ENCODE results near the genes CCDC33 and PTPN9.

DNA sequence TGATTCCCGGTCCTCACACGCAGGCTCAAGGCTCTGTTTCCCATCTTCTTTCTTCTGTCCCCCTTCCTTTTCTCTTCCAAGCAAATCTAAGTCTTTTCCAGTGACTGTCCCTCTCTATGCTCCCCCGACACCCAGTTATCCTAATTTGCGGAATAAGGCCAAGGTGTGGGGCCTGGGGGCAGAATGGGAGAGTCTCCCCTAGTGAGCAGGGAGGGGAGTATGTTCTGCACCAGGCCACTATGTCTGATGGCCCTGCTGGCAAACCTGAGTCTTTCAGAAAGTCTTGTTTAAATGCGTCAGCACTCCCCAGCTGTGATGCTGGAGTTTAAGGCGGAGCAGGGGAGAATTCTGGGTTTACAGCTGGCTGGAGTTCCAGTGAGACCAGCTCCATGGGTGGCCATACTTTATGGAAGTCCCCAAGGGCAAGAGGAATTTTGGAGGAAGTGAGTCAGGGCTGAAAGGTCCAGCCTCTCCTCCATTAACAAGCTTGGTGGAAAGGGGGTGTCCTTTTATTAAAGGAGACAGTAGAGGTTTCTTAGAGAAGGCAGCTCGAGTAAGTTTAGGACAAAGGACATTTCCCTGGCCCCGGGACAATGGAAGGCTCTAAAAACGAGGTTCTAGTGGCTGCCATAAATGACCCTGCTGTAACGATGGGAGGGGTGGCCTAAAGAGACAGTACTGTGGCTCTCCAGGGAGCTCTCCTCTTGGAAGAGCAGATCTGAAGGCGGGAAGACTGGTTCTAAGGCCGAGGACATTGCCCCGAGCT lies 41.9 kb downstream of the GOLGA6A start:
- PRO-cap, 6 experiments, result peak in 3 of 6 experiments; most common plus-strand start position 353 of the sequence (in 1); most common minus-strand start position 245 of the sequence (in 3)
- RAMPAGE, long total RNA, 2 experiments, result no peak in any of the 2 experiments
- RRBS, result no CpG with 5 or more reads among the region's 13 CpGs

GRCh38 chr15:74235869-74236458 lies at the start of gene CCDC33:
Gene CCDC33 (plus strand): TSS chr15:74236326.
- PRO-cap, 6 experiments, result no peak in any of the 6 experiments
- RAMPAGE, long total RNA, 2 experiments, result no peak in any of the 2 experiments
- RRBS, result no CpG with 5 or more reads among the region's 8 CpGs

DNA sequence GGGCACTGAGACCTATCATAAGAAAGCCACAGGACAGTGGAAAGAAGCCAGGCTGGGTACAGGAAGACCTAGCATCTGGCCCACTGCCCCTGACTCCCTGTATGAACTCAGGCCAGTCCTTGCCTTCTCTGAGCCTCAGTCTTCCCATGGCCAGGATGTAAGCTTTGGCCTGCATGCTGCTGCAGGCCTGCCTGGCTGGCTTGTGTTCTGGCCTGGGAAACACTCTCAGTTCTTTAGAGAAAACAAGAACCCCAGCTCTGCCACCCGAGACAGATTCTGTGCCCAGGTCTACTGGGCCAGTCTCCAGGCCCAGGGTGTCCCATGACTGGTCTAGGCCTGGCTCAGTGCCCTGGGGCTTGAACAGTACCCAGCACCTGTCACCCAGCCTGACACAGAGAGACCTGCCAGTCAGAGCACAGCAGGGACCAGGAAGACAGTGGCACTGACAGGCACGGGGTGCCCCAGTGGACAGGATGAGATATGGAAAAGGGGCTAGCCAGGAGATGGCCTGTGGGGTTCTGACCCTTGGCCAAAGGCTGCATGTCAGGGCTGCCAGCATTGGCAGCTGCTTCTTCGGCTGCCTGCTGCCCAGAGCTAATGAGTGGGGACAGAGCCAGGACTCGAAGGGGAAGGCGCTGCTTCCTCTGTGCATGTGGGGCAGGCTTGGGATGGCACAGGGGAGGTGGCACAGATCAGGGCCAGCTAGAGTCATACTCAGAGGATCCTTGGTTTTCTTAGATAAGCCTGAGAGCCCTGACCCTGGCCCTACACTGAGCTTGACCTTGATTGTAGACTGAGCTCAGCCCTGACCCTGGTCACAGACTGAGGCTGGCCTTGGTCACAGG lies 15.0 kb downstream of the CCDC33 start:
- PRO-cap, 6 experiments, result no peak in any of the 6 experiments
- RAMPAGE, long total RNA, 2 experiments, result no peak in any of the 2 experiments
- RRBS, result no CpG with 5 or more reads among the region's 5 CpGs

DNA sequence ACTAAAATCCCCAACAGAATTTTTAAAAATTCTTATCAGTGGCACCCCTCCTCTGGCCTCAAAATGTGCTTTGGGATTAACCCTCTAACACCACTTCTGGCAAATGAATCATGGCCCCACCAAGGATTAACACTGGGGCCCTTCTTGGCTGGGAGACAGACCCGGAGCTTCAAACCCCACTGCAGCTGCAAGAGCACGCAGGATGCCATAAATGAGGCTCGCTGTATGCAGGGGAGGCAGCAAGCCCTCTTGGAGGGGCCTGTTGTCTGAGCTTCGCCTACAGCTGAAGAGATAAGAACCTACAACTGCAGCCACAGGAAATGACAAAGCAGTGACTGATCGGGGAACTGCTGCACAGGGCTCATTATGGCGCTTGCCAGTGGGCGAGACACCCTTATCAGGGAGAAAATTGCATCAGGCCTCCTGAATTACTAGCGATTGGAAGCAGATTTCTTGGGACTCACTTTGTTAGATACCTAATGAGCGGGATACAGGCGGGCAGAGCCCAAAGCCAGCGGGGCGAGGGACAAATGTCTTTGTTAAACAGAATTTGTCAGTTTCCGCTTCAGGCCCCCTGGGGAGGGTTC lies 54.9 kb downstream of the CCDC33 start:
- PRO-cap, 6 experiments, result no peak in any of the 6 experiments
- RAMPAGE, long total RNA, 2 experiments, result no peak in any of the 2 experiments
- RRBS, result no CpG with 5 or more reads among the region's 13 CpGs

DNA sequence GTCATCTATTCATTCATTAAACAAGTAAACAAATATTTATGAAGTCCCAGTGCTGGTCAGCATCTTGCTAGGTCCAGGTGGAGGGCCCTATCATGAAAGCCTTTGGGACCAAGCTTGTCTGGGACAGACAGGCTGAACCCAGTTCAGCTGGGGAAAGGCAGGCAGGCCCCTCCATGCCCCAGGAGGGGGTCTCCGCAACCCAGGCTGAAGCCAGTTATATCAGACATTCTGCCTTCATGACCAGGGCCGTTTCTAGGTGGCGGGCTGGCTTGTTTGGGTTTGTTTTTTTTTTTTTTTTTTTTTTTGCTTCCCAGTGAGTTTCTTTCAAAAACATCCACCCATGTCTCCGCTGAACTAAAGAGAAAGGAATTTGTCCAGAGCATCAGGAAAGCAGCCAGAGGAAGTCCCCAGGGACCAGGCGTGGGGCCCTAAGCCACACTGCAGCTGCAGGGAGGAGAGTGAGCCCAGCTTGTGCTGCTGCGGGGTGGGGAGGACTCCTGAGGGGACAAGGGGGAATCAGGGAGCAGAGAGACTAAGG lies 49.8 kb downstream of the CYP11A1 start:
- PRO-cap, 6 experiments, result peak in 2 of 6 experiments; most common plus-strand start position 436 of the sequence (in 2); most common minus-strand start position 254 of the sequence (in 1)
- RAMPAGE, long total RNA, 2 experiments, result no peak in any of the 2 experiments
- RRBS, result no CpG with 5 or more reads among the region's 6 CpGs

GRCh38 chr15:74369522-74369864 lies 2.0 kb upstream of the CYP11A1 start:
- PRO-cap, 6 experiments, result no peak in any of the 6 experiments
- RAMPAGE, long total RNA, 2 experiments, result no peak in any of the 2 experiments
- RRBS, result no CpG with 5 or more reads among the region's 5 CpGs

- PRO-cap, 6 experiments, result no peak in any of the 6 experiments
- RAMPAGE, long total RNA, 2 experiments, result no peak in any of the 2 experiments
- RRBS, result no CpG with 5 or more reads among the region's 13 CpGs
Measured at GRCh38 chr15:74632159-74632859, 16.7 kb downstream of the CLK3 start.

DNA sequence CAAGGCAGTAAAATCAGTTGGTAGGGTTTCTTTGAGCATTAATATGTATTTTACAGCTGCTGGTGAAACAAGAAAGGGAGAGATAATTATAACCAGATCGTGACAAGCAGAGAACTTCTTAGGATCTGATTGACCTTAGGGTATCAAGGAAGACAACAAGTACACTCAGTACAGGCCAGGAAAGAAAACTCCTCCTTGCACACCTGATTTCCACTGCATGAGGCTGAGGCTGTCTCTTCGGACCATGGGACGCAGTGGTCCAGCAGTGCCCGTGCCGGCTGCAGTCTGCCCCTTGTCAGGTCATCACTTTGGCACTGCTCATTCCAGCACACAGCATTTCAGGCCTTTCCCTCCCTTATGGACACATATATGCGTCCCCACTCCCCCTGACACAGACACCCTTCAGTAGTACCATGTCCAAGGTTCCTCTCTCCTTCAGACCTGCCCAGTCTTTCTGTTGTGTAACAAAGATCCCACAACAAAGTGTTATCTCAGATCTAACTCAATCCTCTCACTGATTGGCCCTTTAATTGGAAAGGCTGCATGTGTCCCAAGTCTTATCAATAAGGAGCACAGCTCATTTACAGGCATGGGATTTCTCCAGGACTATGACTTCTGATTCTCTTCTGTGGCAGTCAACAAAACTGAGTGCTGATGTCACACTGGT lies 27.8 kb downstream of the CLK3 start:
- PRO-cap, 6 experiments, result no peak in any of the 6 experiments
- RAMPAGE, long total RNA, 2 experiments, result no peak in any of the 2 experiments
- RRBS, result no CpG with 5 or more reads among the region's 6 CpGs

DNA sequence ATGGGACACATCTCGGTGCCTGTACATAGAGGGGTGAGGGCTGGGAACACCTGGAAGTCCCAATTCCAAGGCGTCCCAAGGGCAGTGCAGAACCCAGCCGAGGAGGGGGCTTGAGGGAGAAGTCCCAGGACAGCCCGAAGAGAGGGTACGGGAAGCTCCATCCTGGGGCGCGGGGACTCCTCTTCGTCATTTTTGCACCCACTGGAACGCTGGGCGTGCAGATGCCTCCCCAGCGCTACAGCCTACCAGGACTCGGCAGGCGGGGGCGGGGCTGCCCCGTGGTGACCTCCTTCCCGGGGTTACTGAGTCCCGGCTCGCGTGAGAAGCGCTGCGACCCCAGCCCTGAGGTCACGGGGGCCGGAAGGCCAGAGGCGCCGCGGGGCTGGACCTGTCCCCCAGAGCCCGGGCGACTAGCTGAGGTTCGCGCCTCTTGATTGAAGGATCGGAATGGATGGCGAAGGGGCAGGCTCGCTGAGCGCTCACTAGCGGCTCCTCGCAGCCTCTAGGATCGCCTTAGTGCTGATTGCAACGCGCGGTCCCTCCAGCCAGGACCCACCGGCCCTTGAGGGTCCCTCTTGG lies 472 bp upstream of the CYP1A1 start:
- PRO-cap, 6 experiments, result peak in 2 of 6 experiments; most common plus-strand start position 302 of the sequence (in 1); most common minus-strand start position 203 of the sequence (in 1)
- RAMPAGE, long total RNA, 2 experiments, result no peak in any of the 2 experiments
- RRBS, result 2% methylated on average over 11 of the region's 41 CpGs

GRCh38 chr15:74812986-74813327 lies 322 bp downstream of the LMAN1L start:
- PRO-cap, 6 experiments, result no peak in any of the 6 experiments
- RAMPAGE, long total RNA, 2 experiments, result no peak in any of the 2 experiments
- RRBS, result no CpG with 5 or more reads among the region's 1 CpG

- PRO-cap, 6 experiments, result no peak in any of the 6 experiments
- RAMPAGE, long total RNA, 2 experiments, result no peak in any of the 2 experiments
- RRBS, result no CpG with 5 or more reads among the region's 8 CpGs
Measured at GRCh38 chr15:75051318-75051947, 28.0 kb downstream of the PPCDC start.

DNA sequence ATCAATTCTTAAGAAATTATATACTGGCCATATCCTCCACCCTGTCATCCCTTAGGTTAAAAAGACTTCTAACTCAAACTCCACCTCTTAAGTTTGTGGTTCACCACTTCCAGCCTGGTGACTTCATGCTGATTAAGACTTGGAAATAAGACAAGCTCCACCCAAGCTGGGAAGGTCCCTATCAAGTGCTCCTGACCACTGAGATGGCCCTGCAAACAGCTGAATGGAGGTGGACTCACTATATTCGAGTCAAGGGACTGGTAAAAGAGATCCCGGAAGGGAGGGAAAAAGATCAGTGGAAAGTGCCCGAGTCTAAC lies 43.7 kb downstream of the PPCDC start:
- PRO-cap, 6 experiments, result peak in 1 of 6 experiments; most common plus-strand start position 214 of the sequence (in 1); most common minus-strand start position 95 of the sequence (in 1)
- RAMPAGE, long total RNA, 2 experiments, result no peak in any of the 2 experiments
- RRBS, result no CpG with 5 or more reads among the region's 3 CpGs

GRCh38 chr15:75369100-75369317 lies 602 bp upstream of the MAN2C1 start:
- PRO-cap, 6 experiments, result no peak in any of the 6 experiments
- RAMPAGE, long total RNA, 2 experiments, result no peak in any of the 2 experiments
- RRBS, result no CpG with 5 or more reads among the region's 4 CpGs

DNA sequence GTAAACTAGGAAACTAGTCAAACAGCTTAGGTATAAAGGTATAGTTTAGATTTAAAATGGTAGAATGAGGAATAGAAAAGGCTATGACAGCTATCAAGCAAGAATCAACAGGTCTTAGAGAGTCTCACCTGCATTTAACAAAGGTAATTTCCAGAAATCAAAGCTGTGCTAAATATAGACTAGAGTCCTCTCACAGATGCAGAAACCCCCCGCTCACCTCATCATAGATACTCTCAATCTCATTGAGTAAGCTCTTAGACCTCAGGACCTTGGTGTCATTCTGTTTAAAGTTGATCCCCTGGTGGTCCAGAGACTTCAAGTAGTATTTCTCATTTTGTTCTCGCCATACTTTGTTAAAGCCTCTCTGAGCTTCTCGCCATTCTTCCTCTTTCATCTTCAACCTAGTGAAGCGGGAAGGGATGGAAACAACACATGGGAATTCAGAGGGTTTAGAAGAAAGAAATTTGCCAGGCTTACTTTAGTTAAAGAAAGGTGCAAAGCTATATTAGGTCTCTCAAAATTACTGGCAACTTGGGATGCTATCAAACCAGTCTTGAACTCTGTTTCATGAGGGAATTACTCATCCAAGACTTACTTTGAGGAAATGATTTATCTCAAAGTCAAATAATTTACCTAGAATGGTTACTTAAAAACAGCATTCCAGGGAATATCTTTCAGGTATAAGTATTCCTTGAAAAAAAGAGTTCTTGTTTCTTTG lies 26.2 kb upstream of the MAN2C1 start:
- PRO-cap, 6 experiments, result no peak in any of the 6 experiments
- RAMPAGE, long total RNA, 2 experiments, result no peak in any of the 2 experiments
- RRBS, result no CpG with 5 or more reads among the region's 4 CpGs

DNA sequence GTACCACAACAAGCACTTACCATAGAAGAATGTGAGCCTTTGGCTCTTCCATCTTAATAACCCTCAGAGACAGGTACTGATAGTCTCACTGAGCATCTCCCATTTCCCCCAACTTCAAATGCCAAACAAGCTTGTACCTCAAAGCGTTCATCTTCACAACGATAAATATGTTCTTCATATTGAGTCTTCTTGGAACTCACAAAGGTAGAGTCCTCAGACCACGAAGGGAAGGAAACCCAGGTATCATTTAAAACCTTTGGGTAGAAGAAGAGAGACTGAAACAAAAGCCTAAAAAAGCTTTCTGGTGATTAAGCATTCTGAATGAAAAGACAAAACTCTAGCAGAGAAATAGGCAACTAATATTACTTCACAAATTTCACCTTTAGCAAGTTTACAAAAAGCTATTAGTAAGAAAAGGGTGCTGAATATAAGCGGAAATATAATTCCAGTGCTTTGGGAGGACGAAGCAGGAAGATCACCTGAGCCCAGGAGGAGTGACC lies 31.5 kb upstream of the MAN2C1 start:
- PRO-cap, 6 experiments, result no peak in any of the 6 experiments
- RAMPAGE, long total RNA, 2 experiments, result no peak in any of the 2 experiments
- RRBS, result no CpG with 5 or more reads among the region's 5 CpGs

GRCh38 chr15:75450178-75450675 lies 1.3 kb downstream of the SIN3A start:
- PRO-cap, 6 experiments, result no peak in any of the 6 experiments
- RAMPAGE, long total RNA, 2 experiments, result no peak in any of the 2 experiments
- RRBS, result no CpG with 5 or more reads among the region's 17 CpGs

GRCh38 chr15:75579163-75579922 lies at the start of gene PTPN9:
Gene PTPN9 (minus strand): TSS chr15:75579315.
- PRO-cap, 6 experiments, result peak in 6 of 6 experiments; most common plus-strand start chr15:75579206 (in 2); most common minus-strand start chr15:75579284 (in 3)
- RAMPAGE, long total RNA, 2 experiments, result no peak in any of the 2 experiments
- RRBS, result 0% methylated on average over 9 of the region's 64 CpGs

DNA sequence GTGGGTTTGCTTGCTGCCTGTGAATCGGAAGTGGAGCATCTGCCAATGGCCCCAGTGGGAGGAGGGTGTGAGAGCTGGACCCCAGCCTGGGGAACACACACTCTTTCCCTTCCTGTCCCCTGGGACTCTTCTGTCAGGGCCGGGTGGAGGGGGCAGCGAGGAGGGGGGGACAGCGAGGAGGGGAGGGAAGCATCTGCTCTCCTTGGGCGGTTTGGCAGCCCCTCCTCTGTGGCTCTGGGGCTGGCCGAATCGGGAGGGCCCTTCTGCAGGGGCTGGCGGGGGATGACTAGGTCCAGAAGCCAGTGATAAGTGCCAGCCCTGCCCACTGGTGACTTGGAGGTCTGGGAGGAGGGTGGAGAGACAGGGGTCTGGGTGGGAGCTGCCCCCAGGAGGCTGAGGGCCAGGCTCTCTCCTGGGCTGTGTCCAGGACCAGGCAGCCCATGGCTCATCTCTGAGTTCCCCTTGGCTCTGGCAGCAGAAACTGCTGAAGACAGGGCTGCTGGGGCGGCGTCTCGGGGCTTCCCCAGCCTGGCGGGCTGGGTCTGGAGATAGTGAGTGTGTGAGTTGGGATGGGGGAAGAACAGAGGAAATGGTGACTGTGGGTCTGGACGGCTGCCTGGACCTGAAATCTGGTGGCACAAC lies 12.3 kb downstream of the CSPG4 start:
- PRO-cap, 6 experiments, result no peak in any of the 6 experiments
- RAMPAGE, long total RNA, 2 experiments, result no peak in any of the 2 experiments
- RRBS, result no CpG with 5 or more reads among the region's 13 CpGs

DNA sequence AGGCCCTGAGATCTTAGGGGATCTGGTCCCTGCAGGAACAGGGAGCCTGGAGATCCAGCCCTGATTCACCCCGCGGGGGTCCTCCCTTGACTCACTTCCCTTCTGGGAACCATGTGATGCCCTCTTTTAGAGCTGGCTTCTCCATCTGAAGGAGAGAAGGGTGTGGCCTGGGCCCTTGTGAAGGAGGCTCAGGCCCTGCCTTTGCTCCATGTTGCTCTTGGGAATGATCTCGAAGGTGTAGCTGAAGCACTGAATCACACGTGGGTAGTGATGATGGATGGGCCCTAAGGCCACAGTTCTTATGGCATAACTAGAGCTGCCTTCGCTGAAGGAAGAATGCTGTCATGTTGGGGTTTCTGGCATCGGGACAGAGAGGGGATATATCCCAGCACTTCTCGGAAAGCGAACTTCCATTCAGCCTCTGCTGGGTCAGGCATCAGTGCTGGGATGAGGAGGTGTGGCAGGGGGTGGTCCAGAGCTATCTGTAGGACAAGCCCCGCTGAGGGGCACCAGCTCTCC lies 1.1 kb downstream of the CSPG4 start:
- PRO-cap, 6 experiments, result no peak in any of the 6 experiments
- RAMPAGE, long total RNA, 2 experiments, result no peak in any of the 2 experiments
- RRBS, result no CpG with 5 or more reads among the region's 9 CpGs

DNA sequence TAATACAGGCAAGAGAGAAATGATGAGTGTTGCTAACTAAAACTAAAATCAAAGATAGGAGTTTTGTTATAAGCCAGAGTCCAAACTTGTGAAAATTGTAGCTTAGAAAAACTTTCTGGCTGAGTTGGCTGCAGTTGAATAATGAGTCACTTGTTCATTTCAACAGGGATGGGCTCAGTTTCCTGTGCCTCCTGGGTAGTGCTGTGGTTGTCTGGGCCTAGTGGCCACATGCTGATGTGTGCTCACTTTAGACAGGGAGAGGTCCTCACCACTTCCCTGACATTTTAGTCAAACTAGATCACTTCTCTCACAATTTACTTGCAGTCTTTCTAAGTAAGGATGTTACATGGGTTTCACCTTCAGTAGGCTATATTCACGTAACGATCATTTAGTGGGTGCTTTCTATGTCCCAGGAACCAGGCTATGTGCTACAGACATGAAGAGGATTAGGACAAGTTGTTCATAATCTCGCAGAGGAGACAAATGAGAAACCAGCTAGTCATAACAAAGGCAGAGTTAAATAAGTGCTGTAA lies 6.2 kb upstream of the UBE2Q2 start:
- PRO-cap, 6 experiments, result no peak in any of the 6 experiments
- RAMPAGE, long total RNA, 2 experiments, result no peak in any of the 2 experiments
- RRBS, result no CpG with 5 or more reads among the region's 3 CpGs